Transverse colon (tissue), 4 donors: ENCODE results near the genes ILDR2 and STYXL2.

GRCh38 chr1:164801135-164801474, 242.1 kb downstream of the PBX1 start:
- PRO-cap, result no peak
- RAMPAGE, long total RNA, 4 experiments, result no peak in any of the 4 experiments

DNA sequence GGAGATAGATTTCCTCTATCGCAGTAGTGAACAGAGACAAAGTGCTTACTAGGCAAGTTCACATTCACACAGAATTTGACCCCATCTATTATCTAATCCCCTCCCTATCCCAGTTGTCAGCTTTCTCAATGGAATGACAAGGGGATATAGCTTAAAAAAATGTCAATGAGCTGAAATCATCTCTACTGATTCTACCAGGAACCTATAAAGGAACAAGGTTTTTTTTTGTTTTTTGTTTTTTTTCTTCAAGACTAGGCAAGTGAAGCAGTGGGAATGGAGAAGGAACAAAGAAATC, 31.3 kb downstream of the MGST3 start:
- PRO-cap, result no peak
- RAMPAGE, long total RNA, 4 experiments, result no peak in any of the 4 experiments

- PRO-cap, result no peak
- RAMPAGE, long total RNA, 4 experiments, result no peak in any of the 4 experiments
Measured at GRCh38 chr1:166844153-166845056, 5.1 kb downstream of the POGK start.

- PRO-cap, result no peak
- RAMPAGE, long total RNA, 4 experiments, result no peak in any of the 4 experiments
Measured at GRCh38 chr1:166925628-166926362, 49.5 kb downstream of the ILDR2 start.

DNA sequence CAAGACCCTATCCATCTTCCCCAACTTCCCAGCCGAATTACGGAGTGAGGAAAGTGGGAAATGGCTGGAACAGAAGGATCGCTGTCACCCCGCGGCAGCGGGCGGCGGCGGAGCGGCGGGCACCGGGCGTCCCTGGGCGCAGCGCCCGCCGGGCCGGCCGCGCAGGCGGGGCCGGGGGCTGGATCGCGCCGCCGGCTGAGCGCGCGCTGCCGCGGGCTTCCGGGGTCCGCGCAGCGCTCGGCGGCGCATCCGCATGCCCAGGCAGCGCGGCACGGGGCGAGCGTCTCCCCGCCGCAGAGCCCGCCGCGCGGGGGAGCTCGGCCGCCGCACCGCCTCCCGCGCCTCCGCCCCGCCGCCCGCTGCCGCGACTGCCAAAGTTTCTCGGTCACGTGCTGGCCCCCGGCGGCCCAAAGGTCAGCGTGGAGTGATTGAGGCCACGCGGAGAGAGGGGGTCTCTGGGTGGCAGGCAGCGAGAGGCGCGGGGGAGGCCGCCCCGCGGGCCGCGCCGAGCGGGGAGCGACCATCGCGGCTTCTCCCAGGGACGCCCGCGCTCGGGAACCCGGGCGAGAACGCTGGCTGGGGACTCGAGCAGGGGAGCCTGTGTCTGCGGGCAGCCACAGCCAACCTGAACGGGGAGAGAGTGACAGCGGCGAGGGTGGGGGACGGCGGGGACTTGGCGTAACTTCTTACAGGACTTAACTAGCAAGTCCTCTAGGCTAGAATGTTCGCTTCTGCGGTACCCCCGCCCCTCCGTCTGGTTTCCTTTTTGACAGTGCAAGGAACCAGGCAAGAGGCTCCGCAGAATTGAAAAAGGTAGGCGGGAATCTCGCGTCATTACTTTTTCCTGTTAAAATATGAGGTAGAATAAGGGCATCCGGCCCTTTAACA, at the start of gene ILDR2:
ILDR2 (minus strand) TSS at position 287 of the 888 bp plus-strand sequence.
- PRO-cap, result no peak
- RAMPAGE, long total RNA, 4 experiments, result no peak in any of the 4 experiments

- PRO-cap, result no peak
- RAMPAGE, long total RNA, 4 experiments, result no peak in any of the 4 experiments
Measured at GRCh38 chr1:167093829-167094756, at the start of gene STYXL2. TSS of gene STYXL2 (plus strand) at chr1:167094075.

- PRO-cap, result no peak
- RAMPAGE, long total RNA, 4 experiments, result start-site peak on the plus strand in 1 of 4 experiments, at chr1:167228054-167228170 at its widest, 5 to 9 reads per replicate
Measured at GRCh38 chr1:167227621-167228292, 7.1 kb downstream of the POU2F1 start.

GRCh38 chr1:167249061-167249978, 28.6 kb downstream of the POU2F1 start:
- PRO-cap, result no peak
- RAMPAGE, long total RNA, 4 experiments, result start-site peak on the plus strand in 2 of 4 experiments, at chr1:167249206-167249502 at its widest, 6 to 10 reads per replicate

- PRO-cap, result no peak
- RAMPAGE, long total RNA, 4 experiments, result start-site peak on the plus strand in 1 of 4 experiments, at chr1:167255474-167255510 at its widest, 6 reads per replicate
Measured at GRCh38 chr1:167255075-167255832, 34.6 kb downstream of the POU2F1 start.

DNA sequence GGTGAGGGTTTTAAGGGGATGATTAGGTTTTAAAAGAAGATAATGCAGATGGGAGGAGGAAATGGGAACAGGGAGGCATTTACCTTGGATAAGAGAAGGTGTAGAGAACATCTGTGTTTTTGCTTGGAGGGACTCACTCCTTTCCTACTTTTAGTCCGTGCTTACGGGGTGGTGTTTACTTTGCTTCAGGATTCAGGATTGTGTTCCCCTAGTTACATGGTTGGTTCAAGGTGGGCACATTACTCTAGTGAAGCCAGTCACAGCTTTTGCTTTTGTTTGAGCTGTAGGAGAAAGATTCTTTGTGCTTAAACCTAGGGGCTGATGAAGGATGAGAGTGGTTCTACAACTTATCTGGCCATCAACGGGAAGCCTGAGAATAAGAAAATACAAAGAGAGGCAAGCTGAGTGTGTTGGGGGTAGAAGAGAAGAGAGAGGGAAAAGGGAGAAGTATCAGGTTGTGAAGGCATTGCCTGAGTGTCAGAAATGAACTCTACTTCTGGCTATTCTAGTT, 35.2 kb downstream of the POU2F1 start:
- PRO-cap, result no peak
- RAMPAGE, long total RNA, 4 experiments, result no peak in any of the 4 experiments

GRCh38 chr1:167416207-167417097, 101.9 kb downstream of the CD247 start:
- PRO-cap, result no peak
- RAMPAGE, long total RNA, 4 experiments, result no peak in any of the 4 experiments

GRCh38 chr1:167437867-167438818, 80.2 kb downstream of the CD247 start:
- PRO-cap, result no peak
- RAMPAGE, long total RNA, 4 experiments, result no peak in any of the 4 experiments

- PRO-cap, result unidirectional peak, plus-strand start at chr1:167501755
- RAMPAGE, long total RNA, 4 experiments, result no peak in any of the 4 experiments
Measured at GRCh38 chr1:167501565-167502367, 16.6 kb downstream of the CD247 start.

GRCh38 chr1:167515243-167515894, 3.0 kb downstream of the CD247 start:
- PRO-cap, result no peak
- RAMPAGE, long total RNA, 4 experiments, result no peak in any of the 4 experiments

DNA sequence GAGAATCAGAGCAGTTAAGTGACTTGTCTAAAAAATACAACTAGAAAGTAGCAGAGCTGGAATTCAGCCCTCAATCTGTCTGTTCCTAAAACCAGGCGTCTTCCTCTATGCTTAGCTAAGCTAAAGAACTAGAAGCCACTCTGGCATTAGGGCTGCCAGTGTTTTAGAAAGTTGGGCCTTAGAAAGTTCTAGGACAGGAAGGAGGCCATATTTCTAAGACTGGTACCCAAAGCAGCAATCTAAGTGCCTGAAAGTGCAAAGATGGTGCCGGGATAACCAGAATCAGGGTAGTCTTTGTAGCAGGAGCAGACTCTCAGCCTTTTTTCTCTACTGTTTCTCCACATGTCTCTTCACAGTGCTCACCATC, 1.3 kb upstream of the RCSD1 start:
- PRO-cap, result no peak
- RAMPAGE, long total RNA, 4 experiments, result no peak in any of the 4 experiments

DNA sequence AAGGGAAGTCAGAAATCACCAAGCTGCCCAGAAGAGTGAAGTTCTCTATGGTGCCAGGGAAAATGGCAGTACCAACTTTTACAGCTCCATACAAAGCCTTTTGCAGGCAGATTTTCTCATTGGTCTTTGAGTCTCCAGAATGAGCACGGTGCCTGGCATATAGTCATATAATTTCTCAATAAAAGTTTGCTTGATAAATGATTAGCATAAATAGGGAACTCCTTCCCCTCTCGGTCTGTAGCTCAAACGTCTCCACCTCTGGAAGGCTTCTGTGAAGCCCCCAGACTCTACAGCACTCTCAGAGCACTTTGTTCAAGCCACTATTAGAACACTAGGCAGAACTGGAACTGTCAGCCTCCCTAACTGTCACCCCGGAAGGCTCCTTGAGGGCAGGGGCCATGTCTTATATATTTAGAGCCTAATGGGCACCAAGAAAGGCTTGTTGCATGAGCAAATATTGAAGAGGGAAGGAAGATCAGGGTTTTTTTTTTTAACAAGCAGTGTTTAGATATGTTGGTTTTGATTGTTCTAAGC, 3.9 kb downstream of the RCSD1 start:
- PRO-cap, result no peak
- RAMPAGE, long total RNA, 4 experiments, result start-site peak on the plus strand in 1 of 4 experiments, centred at position 77 of the sequence, 9 reads per replicate

GRCh38 chr1:167666435-167666988, 36.5 kb downstream of the RCSD1 start:
- PRO-cap, result no peak
- RAMPAGE, long total RNA, 4 experiments, result no peak in any of the 4 experiments

DNA sequence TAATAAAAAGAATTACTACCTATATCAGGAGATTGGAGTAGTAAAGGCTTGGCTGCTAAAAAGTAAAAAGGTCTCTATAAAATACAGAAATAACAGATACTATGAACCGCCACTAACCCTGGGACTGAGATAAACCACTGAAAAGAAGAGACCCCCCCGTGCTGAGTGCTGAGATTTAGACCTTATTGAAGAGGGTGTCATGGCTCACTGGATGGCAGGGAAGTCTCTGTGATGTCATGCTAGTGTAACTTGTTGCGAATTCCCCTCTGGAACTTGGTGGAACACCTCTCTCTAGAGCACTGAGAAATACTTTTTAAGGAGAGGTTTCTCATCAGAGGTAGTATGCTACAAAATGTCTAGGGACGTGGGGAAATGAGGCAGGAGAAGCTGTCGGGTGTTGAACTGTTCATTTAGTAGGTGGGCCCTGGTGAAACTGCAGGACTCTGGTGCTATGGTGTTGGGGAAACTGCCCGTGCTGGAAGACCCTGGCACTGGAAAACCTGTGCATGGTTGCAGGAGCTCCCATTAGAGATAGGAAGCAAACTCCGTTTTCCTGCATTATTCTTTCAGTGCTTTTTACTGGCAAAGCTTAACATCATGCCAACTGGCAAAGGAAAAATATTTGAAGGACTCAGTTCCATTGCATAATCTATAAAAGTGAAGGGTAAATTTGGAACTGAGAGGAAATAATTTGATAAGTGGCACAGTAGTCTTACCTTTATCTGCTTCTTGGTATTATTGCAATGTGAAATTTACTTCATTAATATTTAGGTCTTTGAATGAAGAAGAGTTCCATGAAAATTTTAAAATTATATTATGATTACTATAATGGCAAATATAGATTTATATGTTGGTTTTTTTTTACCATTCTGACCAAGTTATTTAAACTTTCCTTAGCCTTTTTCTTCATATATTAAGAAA, 31.6 kb upstream of the MPC2 start:
- PRO-cap, result no peak
- RAMPAGE, long total RNA, 4 experiments, result start-site peak on the plus strand in 1 of 4 experiments, centred at position 227 of the sequence, 8 reads per replicate

GRCh38 chr1:167972102-167972828, 35.4 kb upstream of the MPC2 start:
- PRO-cap, result no peak
- RAMPAGE, long total RNA, 4 experiments, result start-site peak on the plus strand in 1 of 4 experiments, at chr1:167972158-167972383 at its widest, 8 reads per replicate

- PRO-cap, result no peak
- RAMPAGE, long total RNA, 4 experiments, result no peak in any of the 4 experiments
Measured at GRCh38 chr1:168000987-168001677, 64.3 kb upstream of the MPC2 start.